Skeletal muscle cell (primary cell): ENCODE data around the gene RARRES2.

GRCh38 chr7:149742129-149742486 is 27.4 kb downstream of the KRBA1 start:
- RRBS, result no CpG with 5 or more reads among the region's 12 CpGs

DNA sequence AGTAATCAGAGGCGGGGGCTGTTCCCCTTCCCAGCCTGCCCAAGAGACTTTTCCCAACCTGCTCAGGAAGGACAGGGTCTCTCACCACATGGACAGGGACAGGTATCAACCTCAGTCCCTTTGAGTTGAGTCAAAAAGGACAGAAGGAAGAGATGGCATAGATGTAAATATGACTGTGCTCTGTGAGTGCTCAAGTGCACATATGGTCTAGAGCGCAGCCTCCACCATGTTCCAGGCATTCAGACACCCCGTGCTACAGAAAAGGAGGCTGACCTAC is 2.8 kb downstream of the ZNF467 start:
- RRBS, result no CpG with 5 or more reads among the region's 3 CpGs

GRCh38 chr7:149772580-149772858 is 869 bp downstream of the ZNF467 start:
- RRBS, result 2% methylated on average over 5 of the region's 21 CpGs

- RRBS, result no CpG with 5 or more reads among the region's 10 CpGs
Observed at GRCh38 chr7:149783440-149783790, 10.0 kb upstream of the ZNF467 start.

DNA sequence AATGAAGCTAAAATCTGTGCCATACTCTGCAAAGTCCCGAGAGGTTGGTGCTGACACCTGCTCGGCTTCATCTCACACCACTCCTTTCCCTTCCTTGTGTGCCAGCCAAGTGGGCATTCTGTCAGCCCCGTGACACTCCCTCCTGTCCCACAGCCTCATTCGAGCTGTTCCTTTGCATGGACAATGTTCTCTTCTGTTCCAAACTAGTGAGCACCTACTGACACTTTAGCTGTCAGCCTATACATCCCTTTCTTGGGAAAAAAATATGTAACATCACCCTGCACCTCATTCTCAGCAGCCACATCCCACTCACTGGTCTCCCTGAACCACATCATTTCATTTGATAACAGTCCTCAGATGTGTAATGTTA is 136.2 kb downstream of the ATP6V0E2 start:
- RRBS, result no CpG with 5 or more reads among the region's 4 CpGs

GRCh38 chr7:150102501-150103297 is 220.5 kb upstream of the LRRC61 start:
- RRBS, result no CpG with 5 or more reads among the region's 9 CpGs

GRCh38 chr7:150134527-150134937 is 188.6 kb upstream of the LRRC61 start:
- RRBS, result no CpG with 5 or more reads among the region's 6 CpGs

DNA sequence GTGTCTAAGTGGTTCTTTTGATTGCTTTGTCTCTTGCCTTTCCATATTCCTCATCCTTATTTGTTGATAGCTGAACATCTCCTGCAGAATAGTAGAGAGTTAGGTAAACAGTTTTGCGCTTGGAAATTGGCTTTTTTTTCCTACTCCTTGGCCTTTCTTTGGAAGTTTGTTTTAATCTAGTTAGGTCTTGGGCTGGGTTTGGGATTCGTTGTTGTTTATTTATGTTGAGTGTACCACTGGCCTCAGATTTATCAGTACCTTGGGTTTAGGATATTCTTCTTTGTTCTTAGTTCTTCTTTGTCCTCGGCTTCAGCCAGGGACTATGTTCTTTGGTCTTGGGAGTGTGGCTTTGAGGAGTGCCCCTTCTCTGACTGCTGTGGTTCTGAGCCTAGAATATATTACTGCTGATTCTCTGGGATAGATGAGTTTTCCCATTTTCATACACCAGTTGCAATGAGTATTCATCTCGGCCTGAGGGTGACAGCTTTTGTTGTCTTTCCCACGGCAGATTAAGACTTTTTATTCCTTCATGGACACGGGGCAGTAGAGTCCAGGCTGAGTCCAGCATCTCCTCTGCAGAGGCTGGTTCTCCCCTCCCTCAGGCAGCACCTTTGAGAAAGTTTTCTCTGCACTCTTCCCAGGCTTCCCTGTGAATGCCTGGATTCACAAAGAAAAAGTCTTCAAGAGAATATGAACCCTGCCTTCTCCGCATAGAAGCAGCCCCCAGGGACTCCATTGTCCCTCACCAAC is 126.4 kb upstream of the LRRC61 start:
- RRBS, result no CpG with 5 or more reads among the region's 7 CpGs

- RRBS, result 28% methylated on average over 7 of the region's 15 CpGs
Observed at GRCh38 chr7:150322812-150322987, 455 bp upstream of the LRRC61 start.

DNA sequence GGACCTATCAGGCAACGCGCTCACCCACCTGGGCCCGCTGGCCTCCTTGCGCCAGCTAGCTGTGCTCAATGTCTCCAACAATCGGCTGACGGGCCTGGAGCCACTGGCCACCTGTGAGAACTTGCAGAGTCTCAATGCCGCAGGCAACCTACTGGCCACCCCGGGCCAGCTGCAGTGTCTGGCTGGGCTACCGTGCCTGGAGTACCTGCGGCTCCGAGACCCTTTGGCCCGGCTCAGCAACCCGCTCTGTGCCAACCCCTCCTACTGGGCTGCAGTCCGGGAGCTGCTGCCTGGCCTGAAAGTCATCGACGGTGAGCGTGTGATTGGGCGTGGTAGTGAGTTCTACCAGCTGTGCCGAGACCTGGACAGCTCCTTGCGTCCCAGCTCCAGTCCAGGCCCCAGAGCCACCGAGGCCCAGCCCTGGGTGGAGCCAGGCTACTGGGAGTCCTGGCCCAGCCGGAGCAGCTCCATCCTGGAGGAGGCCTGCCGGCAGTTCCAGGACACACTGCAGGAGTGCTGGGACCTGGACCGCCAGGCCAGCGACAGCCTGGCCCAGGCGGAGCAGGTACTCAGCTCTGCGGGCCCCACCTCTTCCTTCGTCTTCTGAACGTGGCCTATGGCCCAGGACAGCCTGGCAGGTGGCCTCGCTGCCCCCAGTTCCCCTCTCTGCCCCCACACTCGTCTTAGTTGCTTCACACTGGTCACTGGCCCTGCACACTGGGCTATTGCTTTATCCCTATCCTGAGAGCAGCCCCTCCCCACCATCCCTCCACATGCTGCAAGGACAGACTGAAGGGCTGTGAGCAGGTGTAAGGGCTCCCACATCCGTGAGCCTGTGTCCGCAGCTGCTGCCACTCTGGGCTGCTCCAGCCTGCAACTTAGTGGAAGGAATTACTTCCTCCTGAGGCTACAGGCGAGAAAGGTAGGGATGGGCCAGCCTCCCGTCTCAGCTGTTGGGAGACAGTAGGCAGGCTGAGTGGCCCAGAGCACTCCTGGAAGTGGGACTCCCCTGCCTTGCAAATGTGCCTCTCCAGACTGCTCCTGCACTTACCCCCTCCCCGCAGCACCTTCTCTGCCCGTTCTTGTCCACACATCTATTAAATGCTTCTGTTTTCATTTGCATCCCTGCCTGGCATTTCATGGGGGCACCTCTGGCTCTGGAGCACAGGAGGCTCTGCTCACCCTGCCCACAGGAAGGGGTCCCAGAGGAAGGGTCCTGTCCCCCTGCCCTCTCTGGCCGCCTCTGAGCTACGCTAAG is 4.0 kb downstream of the RARRES2 start:
- RRBS, result 88% methylated on average over 7 of the region's 39 CpGs

DNA sequence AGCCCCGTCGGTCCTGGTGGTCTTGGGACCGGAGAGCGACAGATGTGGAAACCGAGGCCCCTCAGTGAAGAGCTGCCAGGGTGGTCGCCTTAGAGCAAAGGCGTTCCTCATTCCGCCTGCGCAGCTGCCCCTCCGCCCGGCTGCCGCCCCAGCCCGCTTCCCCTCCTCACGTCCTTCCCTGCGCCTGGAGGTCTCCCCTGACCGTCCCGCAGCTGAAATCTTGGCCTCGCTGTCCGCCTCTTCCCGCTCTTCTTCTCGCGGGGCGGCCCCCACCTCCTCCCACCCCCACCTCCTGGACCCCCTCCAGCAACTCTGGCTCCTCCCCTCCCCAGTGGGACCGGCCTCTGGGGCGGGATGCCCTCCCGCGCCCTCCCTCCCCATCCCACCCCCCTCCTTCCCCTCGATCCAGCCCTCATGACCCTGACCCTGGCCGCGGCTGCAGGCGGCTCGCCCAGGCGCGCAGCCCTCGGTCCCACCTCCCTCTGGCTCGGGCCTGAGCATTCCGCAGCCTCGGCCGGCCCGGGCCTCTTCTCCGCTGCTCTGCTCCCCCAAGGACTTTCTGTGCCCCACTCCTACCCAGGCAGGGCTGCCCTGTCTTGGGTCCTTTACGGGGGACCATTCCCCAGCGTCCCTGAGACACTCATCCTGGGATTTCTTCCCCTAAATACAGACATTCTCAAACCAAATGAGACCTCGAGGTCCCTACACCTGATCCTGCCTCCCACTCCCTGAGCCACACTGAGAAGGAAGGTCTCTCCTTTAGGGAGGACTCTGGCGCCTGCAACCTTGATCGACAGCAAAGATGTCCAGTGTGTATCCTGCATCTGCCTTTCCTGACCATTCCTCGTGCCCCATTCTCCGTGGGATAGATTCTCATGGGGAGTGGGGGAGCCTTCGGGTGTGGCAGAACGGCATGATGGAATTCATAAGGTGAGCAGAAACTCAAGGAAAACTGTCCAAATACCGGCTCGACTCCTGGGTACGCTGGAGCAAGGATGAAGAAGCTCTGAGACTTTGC is at the start of gene RARRES2:
Gene RARRES2, minus strand, starts transcription at position 222 of the 1,018 bp plus-strand sequence.
- RRBS, result no CpG with 5 or more reads among the region's 53 CpGs

DNA sequence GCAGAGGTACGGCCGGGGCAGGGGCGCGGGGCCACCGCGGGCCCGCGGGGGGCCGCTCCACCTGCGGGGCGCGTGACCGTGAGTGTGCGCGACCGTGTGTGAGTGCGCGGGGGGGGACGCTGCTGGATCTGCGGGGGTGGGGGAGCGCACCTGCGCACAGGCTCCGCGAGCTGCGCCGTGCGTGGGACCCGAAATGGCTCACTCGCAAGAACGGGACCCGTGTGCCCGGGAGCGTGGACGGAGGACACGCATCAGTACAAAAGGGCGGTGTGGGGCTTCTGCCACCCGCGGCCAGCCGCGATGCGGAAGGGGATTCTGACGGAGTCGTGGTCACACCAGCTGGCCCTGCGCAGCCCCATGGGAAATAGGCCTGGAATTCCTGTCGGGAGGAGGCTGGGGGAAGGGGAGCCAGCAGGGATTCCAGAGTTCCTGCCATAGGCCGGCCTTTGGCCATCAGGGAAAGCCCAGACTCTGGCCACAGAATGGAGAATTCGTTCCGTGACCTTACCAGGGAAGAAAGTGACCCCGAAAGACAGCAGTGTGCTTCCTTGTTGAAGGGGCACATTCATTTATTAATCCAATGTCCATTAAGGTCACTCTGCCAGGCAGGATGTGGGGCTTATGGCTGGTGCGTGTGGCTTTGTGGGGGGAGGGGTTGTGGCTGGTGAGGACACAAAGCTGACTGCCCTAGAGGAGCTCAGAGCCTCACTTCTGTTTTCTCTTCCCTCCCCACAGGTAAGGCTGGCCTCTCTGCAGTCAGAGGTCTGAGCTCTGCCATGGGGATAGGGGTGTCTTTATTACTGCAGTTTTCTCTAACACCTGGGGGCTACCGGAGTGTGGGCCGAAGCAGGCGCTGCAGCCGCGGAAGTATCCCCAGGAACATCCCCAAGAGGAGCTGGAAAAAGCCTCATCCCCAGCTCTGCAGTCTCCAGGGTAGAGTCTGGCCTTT is 588 bp downstream of the REPIN1 start:
- RRBS, result 1% methylated on average over 2 of the region's 55 CpGs

DNA sequence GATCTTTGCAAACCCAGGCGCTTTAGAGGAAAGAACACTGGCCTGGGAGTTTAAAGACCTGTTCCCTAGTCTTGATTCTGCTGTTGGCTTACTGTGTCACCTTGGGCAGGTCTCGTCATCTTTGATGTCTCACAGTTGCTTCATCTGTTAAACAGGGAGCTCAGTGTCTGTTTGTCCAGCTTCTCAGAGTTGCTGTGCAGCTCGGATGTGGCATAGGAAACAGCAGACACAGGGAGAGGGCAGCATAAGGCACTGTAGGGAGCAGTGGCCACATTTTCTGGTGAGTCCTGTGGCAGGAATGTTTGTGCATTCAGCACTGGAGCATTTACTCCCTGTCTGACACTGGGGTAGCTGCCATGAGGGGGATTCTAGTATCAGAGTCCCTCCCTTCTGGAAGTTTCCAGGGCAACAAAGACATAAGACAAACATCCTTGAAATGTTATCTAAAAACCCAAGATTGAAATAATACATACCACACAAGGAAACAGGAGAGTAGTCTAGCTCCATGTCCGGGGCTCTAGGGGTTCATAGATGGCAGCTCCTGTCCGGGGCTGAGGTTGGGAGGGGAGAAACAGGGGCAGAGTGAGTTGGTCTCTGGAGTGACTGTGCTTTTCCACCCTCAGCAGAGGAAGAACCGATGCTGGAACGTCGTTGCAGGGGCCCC is 2.1 kb downstream of the REPIN1 start:
- RRBS, result no CpG with 5 or more reads among the region's 8 CpGs

DNA sequence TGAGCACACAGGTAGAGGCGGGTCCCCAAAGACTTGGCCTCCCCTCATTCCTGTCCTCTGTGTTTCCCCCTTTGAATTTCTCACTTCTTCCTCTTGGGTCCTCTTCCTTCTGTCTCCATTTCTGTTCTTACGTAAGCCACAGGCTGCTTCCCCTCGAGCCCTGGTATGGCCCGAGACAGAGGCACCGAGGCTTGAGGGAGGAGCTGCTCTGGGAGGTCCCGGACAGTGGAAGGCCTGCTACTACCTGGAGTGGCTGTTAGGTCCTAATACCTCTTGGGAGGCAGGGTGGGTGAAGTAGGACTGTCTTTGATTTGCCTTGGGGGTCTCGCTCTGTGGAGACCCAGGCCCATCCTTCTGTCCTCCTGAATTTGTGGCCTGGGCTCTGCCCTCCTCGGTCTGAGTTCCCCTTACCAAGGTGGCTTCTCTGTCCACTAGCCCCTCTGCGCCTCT is 5.5 kb downstream of the ZNF775 start:
- RRBS, result no CpG with 5 or more reads among the region's 9 CpGs

DNA sequence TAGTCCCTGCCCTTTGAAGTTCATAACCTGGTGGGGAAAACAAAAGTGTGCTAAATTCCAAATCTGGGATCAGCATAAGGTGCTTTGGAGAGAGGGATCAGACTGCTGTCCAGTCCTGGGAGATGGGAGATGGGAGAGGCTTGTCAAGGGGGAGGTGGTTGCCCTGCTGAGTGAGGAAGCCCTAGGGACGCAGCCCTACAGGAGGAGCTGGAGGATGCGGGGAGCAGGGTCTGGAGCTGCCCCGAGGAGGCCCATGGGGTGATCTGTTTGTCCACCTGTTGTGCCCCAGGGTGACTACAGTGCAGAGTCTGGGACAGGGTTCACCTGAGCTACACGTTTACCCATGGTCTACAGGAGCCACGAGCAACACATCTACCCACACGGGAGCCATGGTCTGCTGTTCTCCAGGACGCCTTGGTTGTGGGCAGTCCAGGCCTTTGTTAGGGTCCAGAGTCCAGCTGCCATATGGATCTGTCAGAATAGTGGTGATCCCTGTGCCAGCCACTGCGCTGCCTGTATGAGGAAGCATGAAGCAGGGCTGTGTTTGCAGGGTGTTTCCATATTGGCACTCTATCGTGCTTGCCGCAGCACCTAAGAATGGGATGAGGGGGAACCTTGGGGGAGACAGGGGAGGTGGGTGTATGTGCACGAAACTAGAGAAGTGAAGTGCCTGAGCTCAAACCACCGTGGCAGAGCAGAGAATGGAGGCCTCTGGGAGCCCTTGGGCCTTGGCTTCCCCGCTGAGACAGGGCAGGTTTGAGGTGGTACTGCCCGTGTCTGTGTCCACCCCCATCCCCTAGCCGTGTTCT is 2.7 kb upstream of the ENSG00000284691 start:
- RRBS, result no CpG with 5 or more reads among the region's 15 CpGs

- RRBS, result no CpG with 5 or more reads among the region's 3 CpGs
Observed at GRCh38 chr7:150465449-150465856, 15.0 kb downstream of the GIMAP8 start.

GRCh38 chr7:150663820-150664428 is 21.6 kb upstream of the GIMAP2 start:
- RRBS, result no CpG with 5 or more reads among the region's 4 CpGs

DNA sequence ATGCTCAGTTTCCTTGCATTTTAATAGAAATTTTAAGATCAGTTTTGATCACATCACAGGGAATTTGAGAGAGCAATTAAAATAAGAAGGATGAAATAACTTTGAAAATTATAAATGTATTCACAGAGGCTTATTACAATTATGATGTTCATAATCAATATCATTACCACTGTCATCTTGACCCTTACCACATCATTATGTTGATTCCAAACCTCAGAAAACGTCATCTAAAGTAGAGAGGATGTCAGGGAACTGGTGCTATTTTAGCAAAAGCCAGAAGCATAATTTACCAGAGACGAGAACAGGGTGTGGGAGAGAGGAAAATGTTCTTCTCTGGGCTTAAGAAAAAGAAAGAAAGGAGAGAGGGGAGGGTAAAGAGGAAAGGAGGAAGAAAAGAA is 2.1 kb downstream of the GIMAP5 start:
- RRBS, result no CpG with 5 or more reads among the region's 2 CpGs

DNA sequence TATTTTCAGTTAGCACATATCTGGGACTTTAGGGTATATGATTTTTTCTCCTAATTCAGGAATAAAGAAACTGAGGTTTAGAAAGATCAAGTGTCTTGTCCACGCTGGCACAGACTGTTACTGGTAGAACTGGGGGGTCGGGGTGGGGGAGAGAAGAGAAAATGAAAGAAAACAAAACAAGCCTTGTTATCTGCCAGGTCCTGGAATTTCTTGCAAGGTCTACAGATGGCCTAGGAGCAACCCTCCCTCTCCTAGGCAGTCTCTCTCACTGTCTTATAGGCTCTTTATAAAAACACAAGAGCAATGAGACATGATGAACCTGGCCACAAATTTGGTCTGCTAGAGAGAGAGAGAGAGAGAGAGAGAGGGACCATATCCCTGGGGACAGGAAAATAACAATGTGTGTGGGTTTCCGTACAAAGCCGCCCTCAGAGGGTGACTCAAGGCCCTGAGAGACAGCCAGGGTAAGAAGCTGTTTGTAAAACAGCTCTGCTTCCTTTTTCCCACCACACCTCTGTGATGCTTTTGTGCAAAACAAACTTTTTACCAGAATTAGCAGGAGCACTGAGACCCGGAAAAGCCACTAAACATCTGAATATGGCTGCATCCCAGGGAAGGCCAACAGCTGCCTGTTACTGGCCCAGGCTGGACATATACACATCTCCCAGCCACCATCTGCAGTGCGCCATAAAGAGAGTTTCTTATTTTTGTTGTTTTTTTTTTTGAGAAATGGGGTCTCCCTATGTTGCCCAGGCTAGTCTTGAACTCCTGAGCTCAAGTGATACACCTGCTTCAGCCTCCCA is 18.3 kb downstream of the GIMAP5 start:
- RRBS, result no CpG with 5 or more reads among the region's 6 CpGs

DNA sequence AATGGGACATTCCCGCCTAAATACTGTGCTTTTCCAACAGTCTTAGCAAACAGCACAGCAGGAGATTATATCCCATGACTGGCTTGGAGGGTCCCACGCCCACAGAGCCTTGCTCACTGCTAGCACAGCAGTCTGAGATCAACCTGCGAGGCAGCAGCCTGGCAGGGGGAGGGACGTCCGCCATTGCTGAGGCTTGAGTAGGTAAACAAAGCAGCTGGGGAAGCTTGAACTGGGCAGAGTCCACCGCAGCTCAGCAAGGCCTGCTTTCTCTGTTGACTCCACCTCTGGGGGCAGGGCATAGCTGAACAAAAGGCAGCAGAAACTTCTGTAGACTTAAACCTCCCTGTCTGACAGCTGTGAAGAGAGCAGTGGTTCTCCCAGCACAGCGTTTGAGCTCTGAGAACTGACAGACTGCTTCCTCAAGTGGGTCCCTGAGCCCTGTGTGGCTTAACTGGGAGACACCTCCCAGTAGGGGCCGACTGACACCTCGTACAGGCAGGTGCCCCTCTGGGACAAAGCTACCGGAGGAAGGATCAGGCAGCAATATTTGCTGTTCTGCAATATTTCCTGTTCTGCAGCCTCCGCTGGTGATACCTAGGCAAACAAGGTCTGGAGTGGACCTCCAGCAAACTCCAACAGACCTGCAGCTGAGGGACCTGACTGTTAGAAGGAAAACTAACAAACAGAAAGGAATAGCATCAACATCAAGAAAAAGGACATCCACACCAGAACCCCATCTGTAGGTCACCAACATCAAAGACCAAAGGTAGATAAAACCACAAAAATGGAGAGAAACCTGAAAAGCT is 7.4 kb downstream of the TMEM176A start:
- RRBS, result no CpG with 5 or more reads among the region's 11 CpGs